Placental epithelial cell (primary cell): ENCODE measurements around the genes SEMG1 and SDC4.

- CAGE, long polyA plus RNA, result no peak
Observed at GRCh38 chr20:44491576-44492421, 16.1 kb downstream of the TTPAL start.

GRCh38 chr20:44509079-44509337 is 12.9 kb downstream of the SERINC3 start:
- CAGE, long polyA plus RNA, result no peak

- CAGE, long polyA plus RNA, result no peak
Observed at GRCh38 chr20:44536351-44536639, 14.4 kb upstream of the SERINC3 start.

DNA sequence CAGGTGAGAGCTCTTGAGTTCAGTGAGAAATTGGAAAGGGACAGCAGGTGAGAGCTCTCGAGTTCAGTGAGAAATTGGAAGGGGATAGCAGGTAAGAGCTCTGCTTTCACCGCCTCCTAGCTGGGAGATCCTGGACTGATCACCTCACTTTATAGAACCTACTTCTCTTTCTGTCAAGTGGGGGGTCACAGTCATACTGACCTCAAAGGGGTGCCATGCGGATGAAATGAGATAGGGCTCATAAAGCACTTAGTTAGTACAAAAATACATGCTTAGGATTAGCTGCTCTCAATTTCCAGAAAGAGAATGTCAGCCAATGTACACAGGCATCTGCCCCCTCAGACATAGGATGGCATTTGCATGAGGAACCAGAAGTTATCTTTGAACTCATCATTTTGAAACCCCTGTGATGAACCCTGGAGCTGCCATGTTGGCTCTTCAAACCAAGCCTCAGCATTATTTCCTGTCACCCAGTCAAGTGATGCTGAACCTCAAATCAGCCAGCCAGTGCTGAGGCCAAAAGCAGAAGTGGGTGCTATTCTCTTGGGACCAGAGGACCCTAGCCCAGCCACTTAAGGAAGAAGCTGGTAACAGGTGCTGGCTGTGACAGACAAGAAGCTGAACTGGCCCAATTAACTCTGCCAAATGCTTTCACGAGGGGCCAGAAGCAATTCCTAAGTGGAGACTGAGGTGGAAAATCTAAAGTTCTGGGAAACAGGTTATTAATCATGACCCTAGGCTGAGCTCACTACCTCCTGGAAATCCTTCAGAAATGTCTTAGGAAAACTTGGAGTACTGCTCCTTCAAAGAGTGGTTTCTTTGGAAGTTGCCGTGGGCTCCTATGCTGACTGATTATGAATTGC is 3.8 kb downstream of the PKIG start:
- CAGE, long polyA plus RNA, result no peak

DNA sequence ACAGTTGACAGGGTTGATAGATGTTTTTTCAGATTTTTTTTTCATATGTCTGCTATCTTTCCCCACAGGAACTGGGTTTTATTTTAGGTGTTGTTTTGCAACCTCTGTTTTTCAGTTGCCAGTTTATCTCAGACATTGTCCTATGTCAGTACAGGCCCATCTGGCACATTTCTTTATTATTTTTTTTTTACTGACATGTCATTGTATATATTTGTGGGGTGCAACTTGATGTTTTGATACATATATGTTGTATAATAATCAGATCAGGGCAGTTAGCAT is 28.3 kb downstream of the PKIG start:
- CAGE, long polyA plus RNA, result no peak

DNA sequence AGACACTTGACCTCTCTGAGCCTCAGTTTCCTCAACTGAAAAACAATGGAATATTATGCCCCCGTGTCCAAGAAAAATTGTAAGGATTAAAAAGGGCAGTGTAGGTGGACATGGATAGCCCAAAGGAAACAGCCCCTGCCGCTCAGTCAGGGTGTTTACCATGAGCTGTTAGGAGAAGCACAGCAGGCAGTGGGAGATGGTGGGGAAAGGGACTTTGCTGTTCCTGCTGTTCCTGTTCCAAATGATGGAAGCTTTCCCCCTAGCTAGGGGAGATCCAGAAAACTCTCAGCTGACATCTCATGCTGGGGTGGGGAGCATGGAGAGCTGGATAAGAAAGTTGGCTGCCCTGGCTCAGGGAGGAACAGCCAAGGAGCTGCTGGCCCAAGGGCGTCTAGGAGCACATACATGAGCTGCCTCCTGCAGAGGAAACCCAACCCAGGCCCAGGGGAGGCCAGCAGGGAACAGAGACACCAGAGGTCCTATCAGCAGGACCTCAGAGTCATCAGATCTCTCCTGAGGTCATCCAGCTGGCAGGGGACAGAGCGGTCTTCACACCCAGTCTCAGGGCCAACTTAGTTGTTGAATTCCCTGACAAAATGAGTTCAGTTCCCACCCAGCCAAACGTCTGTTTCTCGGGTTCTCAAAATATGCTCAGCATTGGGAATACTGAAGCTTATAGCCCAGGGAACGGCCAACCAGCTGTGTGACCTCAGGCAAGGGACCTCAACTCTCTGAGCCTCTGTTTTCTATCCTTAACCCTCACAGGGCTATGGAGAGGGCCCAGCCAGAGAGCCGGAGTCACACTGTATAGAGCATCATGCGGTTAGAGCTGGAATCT is 14.0 kb downstream of the ADA start:
- CAGE, long polyA plus RNA, result no peak

GRCh38 chr20:44691672-44691931 is 23.6 kb upstream of the CCN5 start:
- CAGE, long polyA plus RNA, result no peak

GRCh38 chr20:44738870-44739303 is 6.8 kb upstream of the KCNK15 start:
- CAGE, long polyA plus RNA, result no peak

DNA sequence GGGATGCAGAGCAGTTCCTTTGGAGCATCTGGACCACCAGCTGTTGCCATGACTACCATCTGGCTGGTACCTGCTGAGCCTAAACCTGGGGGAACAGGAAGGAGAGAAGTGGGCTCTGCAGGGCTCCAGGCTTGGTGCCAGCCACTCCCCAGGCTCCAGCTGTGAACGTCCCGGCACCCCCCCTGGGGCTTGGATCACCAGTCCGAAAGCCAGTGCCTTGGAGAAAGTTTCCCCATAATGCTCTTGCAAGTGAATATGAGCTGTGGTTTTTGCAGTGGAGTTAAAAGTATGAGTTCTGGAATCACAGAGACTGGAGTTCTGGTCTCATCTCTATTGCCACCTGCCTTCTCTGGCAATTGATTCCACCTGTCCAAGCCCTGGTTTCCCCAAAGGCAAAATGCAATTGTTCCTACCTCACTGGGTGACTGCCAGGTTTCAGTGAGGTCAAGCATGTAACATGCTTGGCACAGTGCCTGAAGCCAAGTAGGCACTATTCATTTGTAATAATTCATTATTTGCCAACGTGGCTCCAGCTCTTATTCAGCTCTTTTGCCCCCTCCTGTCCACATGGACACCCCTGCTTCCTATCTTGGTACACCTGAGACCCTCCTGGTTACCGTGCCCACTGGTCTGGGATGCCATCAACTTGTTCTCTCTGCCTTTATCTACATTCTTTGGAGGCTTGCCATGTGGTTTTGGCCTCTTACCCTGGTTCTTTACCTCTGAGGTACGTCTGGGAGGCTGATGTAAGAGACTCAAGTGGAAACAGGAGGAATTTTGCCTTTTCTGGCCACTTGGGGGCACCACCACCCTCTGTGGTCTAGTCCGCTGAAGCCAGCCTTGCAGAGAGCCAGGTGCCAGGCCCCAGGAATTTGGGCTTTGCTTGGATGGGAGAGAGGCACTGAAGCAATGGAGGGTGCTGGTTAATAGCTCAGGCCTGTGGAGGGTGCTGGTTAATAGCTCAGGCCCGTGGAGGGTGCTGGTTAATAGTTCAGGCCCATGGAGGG is 1.5 kb downstream of the KCNK15 start:
- CAGE, long polyA plus RNA, result no peak

- CAGE, long polyA plus RNA, result no peak
Observed at GRCh38 chr20:44908914-44909238, 984 bp upstream of the PABPC1L start.

DNA sequence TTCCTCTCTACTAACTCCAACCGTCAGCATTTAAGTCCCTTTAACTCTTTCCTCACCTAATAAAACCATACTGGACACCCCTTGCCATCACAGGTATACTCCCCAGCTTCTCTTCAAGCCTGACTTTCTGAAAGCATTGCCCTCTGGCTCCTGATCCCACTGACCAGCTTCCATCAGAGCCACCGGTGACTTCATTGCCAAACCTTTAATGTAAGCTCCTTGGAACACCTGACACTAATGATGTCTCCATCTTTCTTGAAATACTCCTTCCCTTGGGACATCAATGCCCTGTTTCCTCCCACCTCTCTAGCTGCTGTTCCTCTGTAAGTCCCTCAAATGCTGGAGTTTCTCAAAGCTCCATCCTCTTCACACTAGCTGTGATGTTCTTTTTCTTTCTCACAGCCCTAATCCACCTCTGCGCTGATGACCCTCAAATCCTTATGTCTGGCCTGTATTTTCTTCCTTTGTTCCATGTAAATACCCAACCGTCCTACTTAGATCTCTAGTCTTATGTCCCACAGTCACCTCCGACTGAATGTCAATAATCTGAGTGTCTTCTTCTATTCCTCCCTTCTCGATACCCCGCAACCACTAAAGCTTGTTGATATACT is 7.0 kb downstream of the TOMM34 start:
- CAGE, long polyA plus RNA, result no peak

DNA sequence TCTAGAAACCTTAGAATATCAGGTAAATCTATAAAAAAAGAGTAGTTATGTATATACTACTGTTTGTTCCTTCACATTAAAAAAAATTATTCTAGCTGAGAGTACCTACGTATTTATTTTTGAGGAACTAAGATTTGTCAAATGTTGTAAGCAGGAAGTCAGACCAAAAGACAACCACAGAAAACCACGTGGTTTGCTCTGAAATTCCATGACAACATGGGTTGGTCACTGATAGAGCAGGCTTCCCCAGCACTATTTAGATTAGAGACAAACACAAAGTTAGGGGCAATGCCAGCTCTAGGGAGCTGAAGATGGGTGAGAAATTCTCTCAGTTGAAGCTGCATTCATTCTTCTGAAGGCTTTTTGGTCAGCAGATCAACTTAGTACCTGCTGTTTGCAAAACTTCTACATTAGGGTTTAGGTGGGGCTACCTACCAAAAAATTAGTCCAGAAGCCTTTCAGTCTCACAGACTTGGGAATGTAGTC is 13.0 kb downstream of the STK4 start:
- CAGE, long polyA plus RNA, result no peak

DNA sequence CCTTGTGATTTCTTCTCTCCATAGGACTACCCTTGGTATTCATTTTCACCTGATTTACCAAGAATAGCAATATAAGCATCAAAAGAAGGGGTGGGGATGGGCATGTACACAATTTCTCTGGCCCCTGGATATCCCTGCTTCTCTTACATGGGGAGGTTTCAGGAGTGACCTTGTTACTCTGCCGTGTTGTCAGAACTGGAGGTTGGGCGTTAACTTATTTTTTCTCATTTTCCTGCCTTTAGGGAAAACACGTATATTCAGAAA is 46.1 kb downstream of the KCNS1 start:
- CAGE, long polyA plus RNA, result no peak

- CAGE, long polyA plus RNA, result no peak
Observed at GRCh38 chr20:45206611-45207179, at the start of gene SEMG1. Gene SEMG1, plus strand, starts transcription at chr20:45207033.

- CAGE, long polyA plus RNA, result no peak
Observed at GRCh38 chr20:45336238-45337288, 11.7 kb downstream of the SDC4 start.

DNA sequence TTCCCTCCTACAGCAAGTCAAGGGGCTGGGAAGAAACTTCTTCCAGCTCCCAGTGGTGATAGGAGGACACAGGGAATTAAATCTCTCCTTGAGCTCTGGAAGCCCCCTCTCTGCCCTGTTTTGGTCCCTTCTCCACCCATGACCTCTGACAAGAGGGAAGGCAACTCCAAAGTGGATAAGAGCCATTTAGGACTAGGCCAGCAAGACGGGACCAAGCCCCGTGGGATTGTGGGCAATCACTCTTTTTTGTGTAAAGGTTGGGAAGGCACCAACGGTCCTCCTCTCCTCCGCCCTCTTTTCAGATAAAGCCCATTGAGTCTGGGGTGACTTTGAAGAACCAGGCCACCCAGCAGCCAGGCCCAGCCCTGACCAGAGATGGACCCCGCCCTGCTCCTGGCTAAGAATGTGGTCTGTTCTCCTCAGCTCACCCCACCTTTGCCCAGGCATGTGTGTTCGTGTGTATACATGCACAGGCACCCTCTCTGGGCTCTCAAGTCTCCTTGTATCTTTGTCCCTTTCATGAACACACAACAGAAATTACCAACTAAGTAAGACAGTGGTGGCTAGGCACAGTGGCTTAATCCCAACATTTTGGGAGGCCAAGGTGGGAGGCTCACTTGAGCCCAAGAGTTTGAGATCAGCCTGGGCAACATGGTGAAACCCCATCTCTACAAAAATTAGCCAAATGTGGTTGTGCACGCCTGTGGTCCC is 9.2 kb downstream of the SDC4 start:
- CAGE, long polyA plus RNA, result no peak

DNA sequence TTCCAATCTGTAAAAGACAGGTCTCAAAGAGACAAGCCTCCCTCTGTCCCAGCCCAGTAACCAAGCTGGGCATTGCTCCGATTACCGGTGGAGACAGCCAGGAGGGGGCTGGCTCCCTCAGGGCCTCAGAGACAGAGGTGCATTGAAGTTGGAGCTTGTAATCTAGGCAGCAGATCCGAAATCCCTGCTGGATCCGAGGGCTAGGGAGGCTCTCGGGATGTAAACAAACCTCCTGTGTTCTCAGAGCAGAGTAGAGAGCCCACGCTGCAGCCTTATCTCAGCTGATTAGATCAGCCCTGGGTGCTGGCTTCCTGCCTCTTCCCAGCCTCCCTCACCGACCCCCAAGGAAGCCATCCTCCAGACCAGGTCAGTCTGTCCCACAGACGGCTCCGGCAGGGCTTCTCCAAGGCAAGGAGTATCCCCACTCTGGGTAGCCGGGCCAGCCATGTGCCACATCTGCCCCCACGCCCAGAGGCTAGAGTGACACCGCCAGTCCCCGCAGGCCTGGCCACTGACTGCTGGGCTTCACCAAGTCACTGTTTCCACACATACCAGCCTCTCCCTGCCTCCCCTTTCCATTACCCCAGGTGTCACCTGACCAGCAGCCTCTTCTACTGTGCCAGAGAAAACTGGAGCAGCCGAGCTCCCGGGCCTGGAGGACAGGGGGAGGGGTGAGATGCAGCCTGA is 6.2 kb downstream of the SDC4 start:
- CAGE, long polyA plus RNA, result no peak

- CAGE, long polyA plus RNA, result no peak
Observed at GRCh38 chr20:45346035-45346727, 2.0 kb downstream of the SDC4 start.

GRCh38 chr20:45348262-45348884 is at the start of gene SDC4:
Gene SDC4, minus strand, starts transcription at chr20:45348424.
- CAGE, long polyA plus RNA, result no peak

DNA sequence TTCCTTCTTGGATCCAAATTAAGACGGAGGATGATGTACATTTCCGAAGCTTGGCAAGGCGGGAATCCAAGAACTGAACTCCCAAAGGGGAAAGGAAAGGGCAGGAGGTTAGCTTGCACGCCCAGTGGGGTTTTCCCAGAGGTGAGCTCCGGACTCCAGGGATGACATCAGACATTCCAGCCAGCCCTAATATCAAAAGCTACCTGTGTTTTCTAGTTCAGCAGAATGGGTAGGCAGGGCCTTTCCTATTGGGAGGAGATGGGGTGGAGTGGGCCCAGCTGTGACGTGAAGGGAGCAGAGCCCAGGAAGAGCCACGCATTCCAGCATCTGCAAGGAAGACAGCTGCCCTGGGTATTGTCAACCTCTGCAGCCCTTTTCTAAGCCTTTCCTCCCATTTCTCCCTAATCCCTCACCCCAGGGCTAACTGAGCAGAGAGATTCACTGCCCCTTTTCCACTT is 3.2 kb upstream of the SYS1 start:
- CAGE, long polyA plus RNA, result no peak